ENCODE measurements around the gene DIO1.

DNA sequence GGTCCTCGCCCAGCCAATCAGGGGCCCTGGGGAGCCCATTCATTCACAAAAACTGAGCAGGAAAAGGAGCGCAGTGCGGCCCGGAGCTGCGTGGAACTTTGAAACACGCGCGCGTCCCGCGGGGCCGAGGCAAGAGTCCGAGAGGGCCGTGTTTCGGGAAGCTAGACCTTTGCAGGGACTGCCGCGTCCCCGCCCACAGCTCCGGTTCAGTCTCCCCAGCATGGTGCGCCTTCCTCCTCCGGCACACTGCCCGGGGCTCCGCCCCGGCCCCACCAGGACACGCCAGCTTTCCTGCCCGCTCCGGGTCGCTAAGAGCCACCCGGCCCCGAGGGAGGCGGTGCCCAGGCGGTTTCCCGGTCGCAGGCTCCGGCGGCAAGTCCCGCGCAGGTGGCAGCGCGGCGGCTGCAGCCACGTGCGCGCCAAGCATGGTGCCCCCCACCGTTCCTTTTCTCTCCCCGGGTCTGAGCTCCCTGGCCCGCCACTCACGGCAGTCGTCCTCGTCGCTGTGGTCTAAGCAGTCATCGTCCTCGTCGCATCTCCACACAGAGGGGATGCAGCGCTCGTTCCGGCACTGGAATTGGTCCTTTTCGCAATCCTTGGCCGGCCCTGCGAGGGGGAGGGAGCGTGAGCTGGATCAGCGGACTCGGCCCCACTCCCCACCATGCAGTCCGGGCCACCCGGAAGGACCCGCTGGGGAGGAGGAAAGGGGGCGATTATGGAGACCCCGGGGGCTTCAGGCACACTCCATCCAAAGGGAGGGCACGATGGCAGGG lies 1.3 kb downstream of the LRP8 start:
- PRO-cap, result bidirectional peak, plus-strand start at position 46 of the sequence, minus-strand start outside the sequence

- PRO-cap, result no peak
Measured at GRCh38 chr1:53470028-53470643, 10.9 kb downstream of the DMRTB1 start.

- PRO-cap, result no peak
Measured at GRCh38 chr1:53592225-53592756, 133.1 kb downstream of the DMRTB1 start.

- PRO-cap, result no peak
Measured at GRCh38 chr1:53893930-53894503, at the start of gene DIO1. Gene DIO1 (plus strand): TSS chr1:53894187.

DNA sequence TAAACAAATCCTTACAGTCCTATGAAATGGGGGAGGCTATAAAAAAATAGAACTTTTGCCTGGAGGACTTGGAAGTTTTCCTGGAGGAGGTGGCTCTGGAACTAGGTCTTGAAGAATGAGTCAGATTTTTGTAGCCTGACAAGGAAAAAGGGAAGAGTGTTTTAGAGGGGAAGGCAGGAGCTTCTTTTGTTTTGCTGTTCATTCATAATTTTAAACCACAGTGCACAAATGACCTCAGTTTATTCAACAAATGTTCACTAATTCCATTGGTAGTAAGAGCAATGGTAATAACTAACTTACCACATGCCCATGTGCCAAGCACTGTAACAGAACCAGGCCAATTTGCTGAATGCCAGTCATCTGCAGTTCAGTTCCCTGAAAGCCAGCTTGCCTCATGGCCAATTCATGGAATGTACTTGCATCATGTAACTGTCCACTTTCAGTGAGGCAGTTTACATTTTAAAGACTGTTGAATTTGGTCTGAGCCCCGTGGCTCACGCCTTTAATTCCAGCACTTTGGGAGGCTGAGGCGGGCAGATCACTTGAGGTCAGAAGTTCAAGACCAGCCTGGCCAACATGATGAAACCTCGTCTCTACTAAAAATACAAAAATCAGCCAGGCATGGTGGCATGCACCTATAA lies 2.8 kb downstream of the DIO1 start:
- PRO-cap, result no peak

DNA sequence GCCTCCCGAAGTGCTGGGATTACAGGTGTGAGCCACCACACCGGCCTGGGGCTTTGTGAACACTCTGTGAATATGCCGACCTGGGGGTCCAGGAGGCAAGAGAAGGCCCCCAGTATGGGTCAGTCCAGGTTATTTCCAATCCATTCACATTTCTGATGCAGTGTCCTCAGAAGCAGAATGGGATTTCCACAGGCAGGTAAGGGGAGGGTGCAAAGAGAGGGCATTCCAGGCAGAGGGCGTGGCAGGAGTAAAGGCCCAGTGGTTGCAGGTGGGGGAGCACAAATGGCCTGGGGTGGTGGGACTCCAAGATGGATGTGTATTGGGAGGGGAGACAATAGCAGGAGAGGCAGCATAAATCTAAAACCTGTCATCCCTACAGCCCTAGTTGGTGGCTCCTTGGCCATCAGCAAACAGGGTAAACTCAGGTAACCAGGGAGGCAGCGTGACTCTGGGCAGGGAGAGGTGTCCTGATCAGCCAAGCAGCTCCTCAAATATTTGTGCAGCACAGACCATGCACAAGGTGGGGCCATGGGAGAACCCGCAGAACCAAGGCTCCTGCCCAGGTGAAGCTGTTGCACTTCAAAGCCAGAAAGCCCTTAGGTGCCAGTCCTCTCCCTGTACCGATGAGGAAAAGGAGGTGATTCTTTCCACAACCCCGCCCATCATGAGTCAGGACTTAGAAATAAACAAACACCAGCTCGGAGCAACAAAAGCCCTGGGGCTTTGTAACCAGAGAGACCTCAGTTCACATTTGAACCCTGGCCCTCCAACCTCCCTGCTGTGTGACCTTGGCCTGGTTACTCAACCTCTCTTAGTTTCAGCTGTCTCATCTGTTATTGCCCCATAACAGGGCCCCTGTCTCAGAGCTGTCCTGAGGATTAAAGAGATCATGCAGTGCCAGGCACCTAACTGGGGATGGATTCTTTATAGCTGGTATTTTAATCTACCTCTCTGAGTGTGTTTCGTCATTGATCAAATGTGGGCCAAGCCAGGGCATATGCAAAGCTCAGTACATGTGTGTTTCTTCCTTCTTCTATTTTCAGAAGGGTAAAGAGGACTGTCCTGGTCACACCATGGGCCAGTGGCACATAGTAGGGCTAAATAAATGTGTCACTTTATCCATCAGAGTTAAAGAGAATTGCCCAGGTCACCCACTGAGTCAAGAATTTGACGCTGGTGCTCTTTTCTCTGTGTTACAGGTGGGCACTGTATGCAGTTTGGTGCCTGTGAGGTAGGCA lies 1.7 kb downstream of the LDLRAD1 start:
- PRO-cap, result no peak

- PRO-cap, result no peak
Measured at GRCh38 chr1:54200296-54201046, 504 bp downstream of the MRPL37 start.

DNA sequence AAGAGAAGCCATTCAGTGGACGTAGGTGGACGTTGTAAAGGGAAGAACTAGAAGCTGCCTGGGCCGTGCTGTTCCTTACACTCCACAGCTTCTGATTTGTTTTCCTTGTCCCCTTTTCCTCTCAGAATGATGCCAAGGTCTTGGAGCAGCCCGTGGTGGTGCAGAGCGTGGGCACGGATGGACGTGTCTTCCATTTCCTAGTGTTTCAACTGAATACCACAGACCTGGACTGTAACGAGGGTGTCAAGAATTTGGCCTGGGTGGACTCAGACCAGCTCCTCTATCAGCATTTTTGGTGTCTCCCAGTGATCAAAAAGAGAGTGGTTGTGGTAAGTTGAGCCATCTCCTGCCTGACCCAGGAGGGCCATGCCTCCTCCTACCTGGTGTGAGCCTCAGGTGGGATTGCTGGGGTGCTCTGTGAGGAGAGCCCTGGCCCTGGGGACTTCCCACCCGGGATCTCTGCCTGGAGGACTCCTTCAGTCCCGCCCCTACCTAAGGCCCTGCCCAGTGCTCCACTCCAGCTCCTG lies 16.1 kb downstream of the MRPL37 start:
- PRO-cap, result no peak

- PRO-cap, result no peak
Measured at GRCh38 chr1:54218142-54218463, 18.1 kb downstream of the MRPL37 start.

GRCh38 chr1:54240522-54241784 lies 41.0 kb downstream of the MRPL37 start:
- PRO-cap, result no peak

DNA sequence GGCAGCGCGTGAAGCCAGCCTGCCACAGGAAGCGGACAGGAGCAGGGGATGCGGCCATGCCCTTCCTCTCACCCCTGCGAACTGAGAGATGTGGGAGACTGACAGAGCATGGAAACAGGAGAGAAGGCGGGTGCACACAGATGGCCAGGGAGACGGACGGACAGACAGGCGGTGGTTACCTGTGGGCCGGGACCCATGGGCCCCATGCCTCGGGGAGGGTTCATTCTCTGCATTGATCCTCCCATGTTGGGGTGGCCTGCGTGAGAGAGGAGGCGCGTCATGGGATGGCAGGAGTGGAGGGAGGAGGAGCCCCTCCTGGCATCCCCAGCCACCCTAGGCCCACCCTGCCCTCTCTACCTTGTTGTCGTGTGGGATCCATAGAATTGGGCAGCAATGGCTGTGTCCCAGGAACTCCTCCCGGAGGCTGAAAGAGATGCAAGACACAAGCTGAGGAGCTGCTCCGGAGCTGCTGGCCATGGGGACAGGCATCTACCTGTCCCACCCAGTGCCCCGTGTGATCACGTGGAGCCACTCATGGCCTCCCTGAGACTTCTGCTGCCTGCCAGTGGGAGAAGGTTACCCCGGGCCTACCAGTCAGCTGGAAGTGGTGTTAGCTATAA lies 51.6 kb downstream of the MRPL37 start:
- PRO-cap, result no peak

DNA sequence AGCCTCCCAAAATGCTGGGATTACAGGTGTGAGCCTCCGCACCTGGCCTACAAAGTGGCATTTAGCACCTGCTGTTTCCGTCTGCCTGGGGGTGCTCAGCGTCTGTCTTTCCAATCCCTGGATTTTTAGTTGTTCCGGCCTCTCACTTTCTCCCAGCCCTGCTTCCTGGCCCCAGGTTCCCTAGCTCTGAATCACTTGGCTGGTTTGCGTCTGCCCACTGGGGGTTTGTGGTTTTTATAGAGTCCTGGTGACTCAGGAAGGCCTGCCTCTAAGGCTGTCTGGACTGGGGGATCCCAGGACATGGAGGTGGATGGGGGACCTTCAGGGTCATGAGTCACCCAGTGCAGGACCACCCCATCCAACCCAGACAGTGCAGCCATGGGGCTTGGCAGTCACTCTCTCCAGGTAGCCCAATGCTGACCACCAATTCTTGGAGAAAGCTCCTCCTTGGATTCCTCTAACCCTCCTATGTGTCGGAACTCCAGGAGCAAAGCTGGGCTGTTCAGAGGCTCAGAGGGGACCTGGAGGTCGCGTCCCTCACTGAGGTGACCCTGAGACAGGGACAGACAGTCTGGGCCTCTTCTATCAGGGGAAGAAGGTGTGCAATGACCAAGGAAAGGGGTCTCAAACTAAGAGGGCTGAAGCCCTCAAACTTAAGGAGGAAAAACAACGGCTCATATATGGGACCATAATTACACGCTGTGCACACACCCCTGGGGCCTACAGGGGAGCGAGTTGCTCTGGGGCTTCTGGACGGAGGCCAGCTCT lies 53.7 kb downstream of the MRPL37 start:
- PRO-cap, result no peak

GRCh38 chr1:54309256-54310638 lies 109.8 kb downstream of the MRPL37 start:
- PRO-cap, result no peak

- PRO-cap, result no peak
Measured at GRCh38 chr1:54314686-54315485, 114.9 kb downstream of the MRPL37 start.

- PRO-cap, result no peak
Measured at GRCh38 chr1:54332719-54333498, 132.9 kb downstream of the MRPL37 start.

DNA sequence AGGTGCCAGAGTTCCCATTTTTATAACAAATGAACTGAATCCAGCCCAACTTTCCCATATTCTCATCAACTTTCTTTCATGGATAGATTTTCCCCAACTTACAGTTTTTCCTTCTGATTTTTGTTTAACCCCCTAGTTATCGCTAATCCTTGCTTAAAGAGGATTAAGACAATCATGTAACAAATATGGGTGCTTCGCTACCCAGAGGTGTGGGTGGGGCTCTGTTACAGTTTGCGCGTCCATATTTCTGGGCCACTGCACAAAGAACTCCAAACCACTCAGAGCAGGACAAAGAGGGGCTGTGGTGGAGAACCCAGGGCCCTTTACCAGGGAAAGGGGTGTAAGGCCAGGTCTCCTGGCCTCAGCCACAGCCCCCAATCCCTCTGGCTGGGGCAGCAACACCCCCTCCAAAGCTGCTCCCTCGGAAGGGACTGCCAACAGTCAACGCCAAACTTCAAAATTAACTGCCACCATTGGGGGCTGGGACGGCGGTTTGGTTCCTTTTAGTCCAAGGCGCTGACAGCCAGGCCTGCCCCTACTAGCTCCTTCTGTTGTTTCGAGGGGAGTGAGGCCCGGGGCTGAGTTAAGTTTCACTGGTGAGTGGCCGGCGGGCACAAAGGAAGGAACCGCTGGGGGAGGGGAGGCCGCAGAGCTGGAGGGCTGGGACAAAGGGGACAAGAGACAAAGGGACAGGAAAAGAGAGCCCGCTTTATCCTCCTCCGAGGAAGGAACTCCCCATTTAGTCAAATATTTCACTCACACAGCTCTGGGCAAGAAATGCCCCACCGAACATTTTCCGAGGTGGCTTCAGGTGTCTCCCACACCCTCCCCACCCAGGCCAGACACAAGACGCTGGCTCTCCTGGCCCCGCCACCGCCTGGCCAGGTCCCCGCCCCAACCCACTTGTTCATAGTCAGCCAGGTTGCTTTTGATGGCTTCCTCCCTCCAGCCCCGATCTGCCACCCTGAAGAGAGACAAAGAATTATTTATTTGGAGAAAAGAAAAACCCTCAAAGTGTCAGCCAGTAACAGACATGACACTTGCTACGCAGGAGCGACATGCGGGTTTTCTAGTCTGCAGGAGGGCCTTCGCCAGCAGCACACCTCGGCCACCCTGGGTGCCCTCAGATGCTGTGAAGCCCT lies 169.5 kb upstream of the ACOT11 start:
- PRO-cap, result no peak

- PRO-cap, result no peak
Measured at GRCh38 chr1:54385433-54385938, 162.5 kb upstream of the ACOT11 start.

DNA sequence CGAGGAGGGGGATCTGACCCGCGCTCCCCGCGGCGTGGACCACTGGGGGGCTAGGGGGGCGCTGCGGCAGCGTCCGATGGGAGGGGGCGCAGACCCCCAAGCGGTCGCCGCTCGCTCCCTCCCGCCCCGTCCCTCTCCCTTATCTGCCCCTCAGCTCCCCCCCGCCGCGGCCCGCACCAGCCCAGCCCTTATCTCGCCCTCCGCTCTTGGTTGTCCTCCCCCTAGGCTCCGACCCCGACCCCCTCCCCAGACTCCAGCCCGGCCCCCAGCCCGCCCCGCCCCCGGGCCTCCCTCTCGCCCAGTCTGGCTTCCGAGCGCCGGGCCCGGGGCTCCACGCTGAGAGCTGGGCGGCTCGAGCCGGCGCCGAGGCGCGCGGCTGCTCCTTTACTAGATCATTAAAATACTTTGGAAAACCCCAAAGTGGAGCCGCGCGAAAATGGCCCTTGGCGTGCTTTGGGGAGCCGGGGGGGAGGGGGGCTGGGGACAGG lies 141.3 kb upstream of the ACOT11 start:
- PRO-cap, result no peak

GRCh38 chr1:54475333-54475910 lies 72.6 kb upstream of the ACOT11 start:
- PRO-cap, result bidirectional peak, plus-strand start at chr1:54475638, minus-strand start at chr1:54475665

GRCh38 chr1:54542865-54543530 lies 5.0 kb upstream of the ACOT11 start:
- PRO-cap, result no peak

Data from NALM6 (cell line).